GM12892 (cell line): ENCODE measurements around the genes KCNJ13, NEU2, UGT1A8, UGT1A4 and SPP2.

DNA sequence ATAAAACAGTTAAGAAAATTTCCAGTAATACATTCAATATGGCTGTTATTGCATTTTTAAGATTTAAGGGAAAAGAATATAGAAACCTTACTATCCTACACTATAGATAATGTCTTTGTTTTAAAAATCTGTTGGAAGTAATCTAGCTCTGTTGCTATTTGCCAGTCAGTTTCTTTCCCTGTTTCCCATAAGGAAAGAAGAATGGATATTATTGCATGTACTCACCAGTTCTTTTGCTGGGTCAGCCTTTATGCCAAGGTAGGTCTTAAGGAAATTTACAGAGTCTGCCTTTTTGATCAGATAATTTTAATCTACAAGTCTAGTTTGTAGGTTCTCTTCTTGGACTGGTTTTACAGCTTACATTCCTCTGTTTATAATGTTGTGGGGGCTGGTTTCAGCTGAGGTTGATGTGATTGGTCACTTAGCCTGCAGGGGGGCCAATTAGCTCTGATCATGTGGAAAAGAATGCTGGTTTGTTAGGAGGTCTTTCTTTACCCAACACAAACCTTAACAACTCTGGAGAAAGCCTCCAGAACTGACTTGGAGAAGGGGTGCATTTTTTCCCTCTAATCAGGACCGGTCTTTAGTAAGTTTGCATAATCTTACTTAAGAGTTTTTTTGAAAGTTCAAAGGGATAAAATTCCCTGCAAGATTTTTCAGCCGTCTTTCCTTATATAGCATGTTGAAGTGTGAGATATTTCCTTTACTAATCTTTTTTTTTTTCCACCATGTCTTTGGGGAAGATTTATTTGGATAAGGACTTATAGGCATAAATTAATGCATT is at the start of gene KCNJ13:
Gene KCNJ13, minus strand, starts transcription at position 346 of the 784 bp plus-strand sequence.
- RRBS: no CpG with 5 or more reads among the region's 2 CpGs

- RRBS: no CpG with 5 or more reads among the region's 5 CpGs
Measured at GRCh38 chr2:232792731-232793459, 16.5 kb upstream of the KCNJ13 start.

DNA sequence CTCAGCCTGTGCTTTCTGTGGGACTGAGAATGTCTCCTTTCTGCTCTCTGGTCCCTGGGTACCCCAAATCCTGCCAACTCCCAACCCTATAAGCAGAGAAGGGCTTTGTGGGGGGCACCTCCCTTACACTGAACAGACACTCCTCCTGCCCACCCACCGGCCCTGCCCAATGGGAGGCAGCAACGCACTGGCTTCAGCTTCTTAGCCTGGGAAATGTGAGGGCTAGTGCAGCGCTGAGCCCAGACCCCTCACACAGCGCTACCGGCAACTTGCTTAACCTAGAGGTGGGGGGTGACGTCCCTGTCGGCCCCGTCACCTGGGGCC is 5.5 kb downstream of the SNORC start:
- RRBS: no CpG with 5 or more reads among the region's 8 CpGs

DNA sequence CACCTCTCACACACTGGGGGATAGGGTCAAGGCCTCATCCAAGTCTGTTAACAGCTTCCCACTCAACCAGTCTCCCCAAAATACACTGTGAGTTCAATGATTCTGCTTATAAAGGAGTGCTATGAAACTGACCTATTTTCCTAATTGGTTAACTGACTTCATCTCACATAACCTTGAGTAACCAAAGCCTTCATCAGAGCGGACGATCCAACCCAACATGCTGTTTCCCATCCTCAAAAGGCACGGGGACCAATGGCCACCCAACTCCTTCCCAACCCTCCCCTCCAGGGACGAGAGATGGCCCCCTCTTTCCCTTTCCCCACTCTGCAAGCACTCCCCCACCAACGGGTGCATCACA is 7.6 kb downstream of the SNORC start:
- RRBS: no CpG with 5 or more reads among the region's 5 CpGs

DNA sequence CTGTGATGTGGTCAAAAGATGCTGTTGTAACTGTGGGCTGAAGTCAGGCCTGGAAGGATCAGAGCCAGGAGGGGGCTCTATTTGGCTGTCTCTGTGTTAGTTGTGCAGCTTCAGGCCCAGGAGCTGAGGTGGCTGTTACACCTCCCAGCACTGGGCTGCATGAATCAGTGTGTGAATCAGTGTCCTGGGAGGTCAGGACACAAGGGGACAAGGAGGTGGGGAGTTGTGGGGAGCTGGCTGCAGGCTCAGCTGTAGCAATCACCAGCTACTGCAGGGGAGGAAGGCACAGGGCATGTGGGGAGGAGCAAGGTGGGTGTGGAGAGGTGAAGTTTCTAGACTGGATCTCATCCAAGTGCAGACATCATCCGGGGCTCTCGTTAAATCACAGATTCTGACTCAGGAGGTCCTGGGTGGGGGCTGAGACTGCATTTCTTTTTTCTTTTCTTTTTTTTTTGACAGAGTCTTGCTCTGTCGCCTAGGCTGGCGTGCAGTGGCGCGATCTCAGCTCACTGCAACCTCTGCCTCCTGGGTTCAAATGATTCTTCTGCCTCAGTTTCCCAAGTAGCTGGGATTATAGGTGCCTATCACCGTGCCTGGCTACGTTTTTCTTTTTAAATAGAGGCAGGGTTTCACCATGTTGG is 32.9 kb downstream of the NGEF start:
- RRBS: no CpG with 5 or more reads among the region's 8 CpGs

- RRBS: no CpG with 5 or more reads among the region's 14 CpGs
Measured at GRCh38 chr2:233032303-233032783, at the start of gene NEU2. NEU2 (plus strand) TSS chr2:233032672.

GRCh38 chr2:233079011-233080108 is 19.2 kb downstream of the INPP5D start:
- RRBS: no CpG with 5 or more reads among the region's 26 CpGs

GRCh38 chr2:233091364-233092232 is 31.5 kb downstream of the INPP5D start:
- RRBS: no CpG with 5 or more reads among the region's 17 CpGs

- RRBS: 0% methylated on average over 1 of the region's 15 CpGs
Measured at GRCh38 chr2:233099869-233100572, 39.9 kb downstream of the INPP5D start.

DNA sequence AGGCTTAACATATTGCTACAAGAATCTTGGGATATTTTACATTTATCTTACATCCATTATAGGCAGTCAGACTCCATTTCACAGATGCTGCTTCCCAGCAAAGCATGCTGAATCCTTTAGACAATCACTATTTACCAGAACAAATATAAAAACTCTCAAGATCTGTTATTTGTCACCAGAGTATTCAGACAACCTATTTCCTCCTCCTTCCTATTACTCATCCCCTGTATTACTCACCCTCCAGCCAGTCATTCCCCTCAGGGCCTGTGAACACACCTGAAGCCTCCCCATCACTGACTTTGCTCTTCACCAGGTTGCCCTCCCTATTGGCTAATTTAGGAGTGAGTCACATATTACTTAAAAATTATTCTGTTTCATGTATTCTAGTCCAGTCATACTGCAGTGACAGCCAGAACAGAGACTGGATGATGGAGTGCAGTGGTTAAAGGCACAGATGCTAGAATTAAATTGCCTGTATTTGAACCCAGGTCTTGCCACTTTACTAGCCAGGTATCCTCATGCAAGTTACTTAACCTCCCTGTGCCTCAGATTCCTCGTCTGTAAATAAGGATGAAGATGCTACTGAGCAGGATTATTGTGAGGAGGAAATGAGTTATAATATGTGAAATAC is 3.7 kb upstream of the ATG16L1 start:
- RRBS: no CpG with 5 or more reads among the region's 1 CpG

GRCh38 chr2:233267460-233268212 is 16.2 kb downstream of the ATG16L1 start:
- RRBS: no CpG with 5 or more reads among the region's 6 CpGs

DNA sequence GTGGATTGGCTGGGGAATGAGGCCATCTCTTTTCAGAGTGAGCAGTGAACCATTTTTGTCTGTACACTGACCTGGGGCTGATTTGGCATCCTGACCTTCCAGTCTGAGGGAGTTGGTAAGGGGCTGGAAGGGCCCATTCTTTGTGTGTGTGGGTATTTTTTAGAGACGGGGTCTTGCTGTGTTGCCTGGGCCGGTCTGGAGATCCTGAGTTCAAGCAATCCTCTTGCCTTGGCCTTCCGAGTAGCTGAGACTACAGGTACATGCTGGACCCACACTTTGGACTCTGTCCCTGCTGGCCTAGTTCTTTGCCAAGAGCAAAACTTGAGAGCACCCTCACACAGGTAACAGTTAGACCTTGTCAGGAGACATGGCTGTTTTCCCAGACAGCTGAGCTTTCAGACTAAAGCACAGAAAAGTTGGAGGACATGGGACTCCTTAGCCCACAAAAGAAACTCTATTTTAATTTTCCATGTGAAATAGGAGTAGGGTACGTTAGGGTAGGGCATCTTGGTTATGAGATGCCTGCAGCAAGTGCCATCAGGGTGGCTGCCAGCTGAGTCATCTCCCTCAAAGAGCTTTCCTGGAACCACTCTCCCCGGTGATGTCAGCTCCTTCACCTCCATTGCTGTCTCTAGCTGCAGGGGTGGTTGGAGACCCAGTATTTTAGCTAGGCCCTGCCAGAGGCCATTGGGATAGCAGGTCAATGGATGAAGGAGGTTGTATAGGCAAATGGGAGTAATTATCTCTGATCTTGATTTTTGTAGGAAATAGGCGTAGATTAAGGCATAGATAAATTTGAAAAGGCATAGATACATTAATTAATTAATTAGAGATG is 60.7 kb downstream of the DGKD start:
- RRBS: no CpG with 5 or more reads among the region's 6 CpGs

- RRBS: no CpG with 5 or more reads among the region's 10 CpGs
Measured at GRCh38 chr2:233617328-233618031, at the start of gene UGT1A8. UGT1A8 (plus strand) TSS chr2:233617633.

DNA sequence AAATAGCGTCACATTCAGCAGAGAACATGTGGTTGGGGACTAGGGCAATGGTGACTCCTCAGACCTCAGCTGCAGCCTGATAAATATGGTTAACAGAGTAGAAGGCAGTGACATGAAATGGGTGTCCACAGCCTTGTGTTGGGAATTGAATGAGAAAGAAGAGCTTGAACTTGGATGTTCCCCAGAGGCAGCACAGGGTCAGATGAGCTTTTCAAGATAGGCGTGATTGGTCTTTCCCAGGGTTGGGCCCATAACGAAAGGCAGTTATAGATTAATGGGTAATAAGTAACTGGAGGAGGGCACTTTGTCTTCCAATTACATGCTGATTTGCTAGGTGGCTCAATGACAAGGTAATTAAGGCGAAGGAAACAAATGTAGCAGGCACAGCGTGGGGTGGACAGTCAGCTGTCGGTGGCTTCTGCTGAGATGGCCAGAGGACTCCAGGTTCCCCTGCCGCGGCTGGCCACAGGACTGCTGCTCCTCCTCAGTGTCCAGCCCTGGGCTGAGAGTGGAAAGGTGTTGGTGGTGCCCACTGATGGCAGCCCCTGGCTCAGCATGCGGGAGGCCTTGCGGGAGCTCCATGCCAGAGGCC is at the start of gene UGT1A4:
Gene UGT1A4, plus strand, starts transcription at position 342 of the 592 bp plus-strand sequence.
- RRBS: no CpG with 5 or more reads among the region's 10 CpGs

DNA sequence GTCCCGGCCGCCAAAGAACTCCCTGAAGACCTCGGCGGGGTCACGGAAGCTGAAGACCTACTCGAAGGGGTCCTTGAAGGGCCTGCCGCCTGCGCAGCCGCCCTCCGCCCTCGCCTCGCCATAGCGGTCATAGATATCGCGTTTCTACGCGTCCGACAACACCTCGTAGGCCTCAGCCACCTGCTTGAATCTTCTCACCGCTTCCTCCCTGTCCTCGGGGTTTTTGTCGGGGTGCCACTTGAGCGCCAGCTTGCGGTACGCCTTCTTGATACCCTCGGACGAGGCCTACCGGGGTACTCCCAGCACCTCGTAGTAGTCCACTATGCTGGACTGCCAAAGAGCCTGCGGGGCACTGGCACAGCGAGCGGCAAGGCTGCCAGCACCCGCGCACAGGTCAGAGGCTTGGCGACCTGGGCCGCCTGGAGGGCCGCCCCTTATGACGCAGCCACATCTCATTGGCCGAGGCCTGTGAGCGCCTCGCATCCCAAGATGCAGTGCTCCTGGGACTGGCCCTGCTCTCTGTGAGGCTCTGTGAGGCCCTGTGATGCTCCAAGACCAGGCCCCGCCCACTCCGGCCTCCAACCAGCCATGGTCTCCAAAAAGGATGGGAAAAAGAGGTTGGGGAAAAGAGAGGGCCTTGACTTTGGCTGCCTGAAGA is 5.0 kb upstream of the UGT1A1 start:
- RRBS: no CpG with 5 or more reads among the region's 43 CpGs

GRCh38 chr2:234032324-234032883 is 18.1 kb upstream of the SPP2 start:
- RRBS: no CpG with 5 or more reads among the region's 1 CpG

- RRBS: no CpG with 5 or more reads among the region's 4 CpGs
Measured at GRCh38 chr2:234050312-234050943, at the start of gene SPP2. SPP2 (plus strand) TSS chr2:234050702.

GRCh38 chr2:234101958-234102480 is 51.5 kb downstream of the SPP2 start:
- RRBS: no CpG with 5 or more reads among the region's 2 CpGs

GRCh38 chr2:234191782-234192189 is 141.3 kb downstream of the SPP2 start:
- RRBS: no CpG with 5 or more reads among the region's 4 CpGs